Peritoneum (tissue), 1 donor: ENCODE measurements around a stretch of chr10.

DNA sequence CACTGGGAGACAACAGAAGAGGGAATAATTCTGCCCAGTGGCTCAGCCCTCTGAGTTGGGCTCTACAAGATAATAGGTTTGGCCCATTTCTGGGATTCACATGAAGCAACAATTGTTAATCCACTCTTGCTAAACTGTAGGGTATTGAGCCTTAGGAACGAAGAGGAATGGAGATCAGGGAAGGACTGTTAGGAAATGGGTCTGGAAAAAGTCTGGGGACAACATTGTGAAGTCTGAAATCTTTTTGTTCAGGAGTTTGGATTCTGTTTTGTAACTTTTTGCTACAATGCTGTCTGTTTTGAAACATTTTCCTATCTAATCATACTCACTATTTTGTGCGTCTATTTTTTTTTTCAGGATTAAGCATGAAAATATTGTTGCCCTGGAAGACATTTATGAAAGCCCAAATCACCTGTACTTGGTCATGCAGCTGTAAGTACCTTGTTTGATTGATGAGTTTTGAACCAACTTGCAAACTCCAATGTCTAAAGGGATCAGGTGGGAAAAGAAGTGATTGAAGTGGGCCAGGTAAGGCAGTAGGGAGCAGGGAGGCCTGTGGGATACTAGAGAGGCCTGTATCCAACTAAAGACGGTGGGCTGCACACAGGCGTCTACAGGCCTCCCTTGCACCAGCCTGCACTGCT, 317.2 kb downstream of the CAMK1D start:
- PRO-cap: no peak

- PRO-cap: no peak
Measured at GRCh38 chr10:12720362-12720770, 281.1 kb downstream of the CCDC3 start.

DNA sequence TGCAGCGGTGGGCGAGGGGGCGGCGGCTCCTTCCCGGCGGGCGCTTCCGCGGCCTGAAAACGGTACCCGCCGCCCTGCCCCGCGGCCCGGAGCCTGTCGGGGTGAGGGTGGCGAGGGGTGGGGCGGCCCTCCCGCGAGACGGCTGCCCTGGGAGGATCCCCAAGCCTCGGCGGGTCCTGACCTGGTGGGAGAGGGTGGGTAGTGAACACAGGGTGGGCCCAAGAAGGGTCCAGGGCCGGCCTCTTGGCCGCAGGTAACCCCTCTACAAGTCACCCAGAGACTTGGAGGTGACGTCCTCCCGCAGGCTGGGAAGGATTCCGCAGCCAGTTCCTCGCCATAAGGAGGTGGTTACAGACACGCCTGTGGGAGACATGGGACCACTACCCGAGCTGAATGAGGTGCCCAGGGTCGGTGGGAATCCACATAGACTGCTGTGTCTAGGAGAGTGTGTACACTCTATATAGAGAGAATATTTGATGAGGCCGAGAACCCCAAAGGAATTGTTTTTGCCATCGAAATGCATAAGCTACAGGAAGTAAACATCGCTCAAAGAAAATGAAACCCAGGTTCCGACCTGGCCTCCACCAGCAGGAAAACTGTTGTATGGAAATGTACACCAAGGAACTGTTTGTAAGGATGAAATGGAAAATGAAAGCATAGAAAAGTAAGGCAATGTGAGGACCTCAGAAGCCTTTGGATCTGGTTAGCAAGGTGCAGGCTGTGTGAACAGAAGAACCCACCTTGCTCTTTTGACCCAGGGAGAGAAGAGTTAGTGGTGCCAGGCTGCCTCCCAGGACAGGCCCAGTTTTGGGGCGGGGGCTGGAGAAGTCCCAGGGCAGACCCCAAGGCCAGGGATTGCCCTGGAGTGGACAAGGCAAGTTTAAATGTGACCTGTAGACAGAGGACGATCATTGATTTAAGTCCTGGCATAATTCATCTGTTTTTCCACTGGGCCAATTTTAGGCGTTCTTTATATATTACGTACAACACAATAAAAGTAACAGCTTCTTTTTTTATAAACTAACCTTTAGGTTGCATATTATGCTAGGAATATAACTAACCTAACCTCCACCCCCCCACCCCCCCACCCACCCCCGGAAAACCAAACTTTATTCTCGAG, 719 bp downstream of the OPTN start:
- PRO-cap: no peak

DNA sequence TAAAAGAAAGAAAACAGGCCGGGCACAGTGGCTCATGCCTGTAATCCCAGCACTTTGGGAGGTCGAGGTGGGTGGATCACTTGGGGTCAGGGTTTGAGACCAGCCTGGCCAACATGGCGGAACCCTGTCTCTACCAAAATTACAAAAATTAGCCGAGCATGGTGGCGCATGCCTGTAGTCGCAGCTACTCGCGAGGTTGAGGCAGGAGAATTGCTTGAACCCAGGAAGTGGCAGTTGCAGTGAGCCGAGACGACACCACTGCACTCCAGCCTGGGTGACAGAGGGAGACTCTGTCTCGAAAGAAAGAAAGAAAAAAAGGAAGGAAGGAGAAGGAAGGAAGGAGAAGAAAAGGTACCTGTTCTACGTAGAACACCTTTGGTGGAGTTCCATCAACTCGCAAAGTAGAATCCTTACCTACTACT, 24.4 kb upstream of the MCM10 start:
- PRO-cap: no peak

- PRO-cap: no peak
Measured at GRCh38 chr10:13317339-13318069, 17.6 kb upstream of the PHYH start.

- PRO-cap: no peak
Measured at GRCh38 chr10:13351411-13352089, 3.5 kb upstream of the SEPHS1 start.

GRCh38 chr10:13440194-13440746, 88.5 kb downstream of the BEND7 start:
- PRO-cap: no peak

DNA sequence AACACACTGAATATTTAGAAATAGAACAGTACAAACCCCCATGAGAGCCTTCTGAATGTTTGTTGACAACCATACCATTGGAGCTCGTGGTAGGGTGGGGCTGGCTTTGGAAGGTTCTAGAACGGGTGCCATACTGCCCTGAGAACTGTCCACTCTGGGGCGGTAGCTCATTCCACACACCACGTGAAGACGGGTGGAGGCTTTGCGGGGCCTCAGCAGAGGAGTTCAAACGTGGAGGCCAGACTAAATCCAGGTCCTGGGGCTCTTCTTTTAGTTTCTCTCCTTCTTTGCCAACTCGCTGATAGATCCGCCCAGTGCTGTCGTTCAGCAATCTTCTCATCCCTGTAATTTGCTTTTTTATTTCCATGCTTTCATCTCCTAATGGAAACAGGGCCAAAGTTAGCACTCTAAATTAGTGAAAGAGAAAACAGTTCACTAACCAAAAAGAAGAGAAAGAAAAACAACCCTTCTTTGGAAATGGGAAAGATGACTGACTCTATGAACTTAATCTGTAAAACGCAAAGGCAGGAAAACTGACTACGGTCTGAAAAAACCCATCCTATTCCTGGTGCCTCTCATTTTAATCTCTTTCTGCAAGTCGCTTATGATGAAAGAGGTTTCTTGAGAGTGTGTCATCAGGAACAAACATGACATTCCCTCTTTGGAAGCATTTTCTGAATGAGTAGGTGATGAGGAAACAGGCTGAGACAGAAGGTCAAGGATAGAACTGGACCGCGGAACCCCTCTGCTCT, 28.9 kb downstream of the BEND7 start:
- PRO-cap: no peak

DNA sequence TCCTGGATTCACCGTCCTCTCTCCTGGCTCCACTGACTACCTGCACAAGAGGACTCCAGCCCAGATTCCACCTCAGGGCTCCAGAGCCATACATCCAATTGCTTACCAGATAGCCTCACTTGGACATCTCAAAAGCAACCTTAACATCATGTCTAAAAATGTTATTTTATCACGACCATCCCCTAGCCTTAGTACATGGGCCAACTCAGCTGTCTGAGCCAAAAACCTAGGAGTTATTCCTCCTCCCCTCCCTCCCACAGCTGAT, 15.6 kb downstream of the BEND7 start:
- PRO-cap: no peak

- PRO-cap: no peak
Measured at GRCh38 chr10:13686227-13686729, 99.5 kb downstream of the PRPF18 start.

DNA sequence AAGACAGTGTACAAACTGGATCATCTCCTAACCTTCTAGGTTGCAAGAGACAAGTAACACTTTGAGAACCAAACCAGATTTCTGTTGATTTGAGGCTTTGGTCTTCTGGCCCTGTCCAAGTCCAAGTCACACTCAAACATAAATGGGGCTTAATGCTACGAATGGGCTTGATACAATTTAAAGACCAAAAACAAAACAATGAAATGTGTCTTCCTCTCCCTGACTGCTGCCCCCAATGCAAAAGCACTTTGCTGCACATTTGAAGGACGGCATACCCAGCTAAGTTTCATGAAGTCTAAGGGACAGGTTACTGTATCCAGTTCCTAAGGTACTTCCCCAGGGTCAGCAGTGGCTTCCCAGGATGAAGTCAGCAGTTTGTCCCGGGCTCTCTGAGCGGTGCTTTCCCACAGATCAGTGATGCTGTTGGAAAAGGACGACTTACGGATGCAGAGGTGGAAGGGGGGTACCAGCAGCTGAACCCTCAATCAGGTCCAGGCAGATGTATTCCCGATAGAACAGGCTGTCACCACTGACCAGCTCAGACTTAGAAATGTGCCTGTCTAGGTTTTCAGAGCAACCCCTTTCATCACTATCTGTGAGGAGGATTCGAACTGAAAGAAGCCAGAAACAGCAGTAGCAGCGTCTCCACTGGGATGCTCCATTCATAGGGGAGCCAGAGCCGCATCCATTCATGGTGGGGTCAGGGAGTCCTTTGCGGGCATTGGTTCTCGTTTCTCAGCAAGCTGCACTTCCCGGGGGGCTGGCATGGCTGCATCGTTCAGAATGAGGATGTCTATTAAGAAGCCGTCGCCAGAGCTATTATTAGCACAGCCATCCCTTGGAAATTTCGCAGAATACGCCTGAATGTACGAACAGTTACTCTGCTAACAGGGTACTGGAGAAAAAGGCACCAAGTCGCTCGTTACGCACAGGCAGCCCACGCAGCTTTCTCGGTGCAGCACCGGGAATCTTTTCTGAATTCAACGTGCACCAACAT, 303.6 kb downstream of the PRPF18 start:
- PRO-cap: no peak

DNA sequence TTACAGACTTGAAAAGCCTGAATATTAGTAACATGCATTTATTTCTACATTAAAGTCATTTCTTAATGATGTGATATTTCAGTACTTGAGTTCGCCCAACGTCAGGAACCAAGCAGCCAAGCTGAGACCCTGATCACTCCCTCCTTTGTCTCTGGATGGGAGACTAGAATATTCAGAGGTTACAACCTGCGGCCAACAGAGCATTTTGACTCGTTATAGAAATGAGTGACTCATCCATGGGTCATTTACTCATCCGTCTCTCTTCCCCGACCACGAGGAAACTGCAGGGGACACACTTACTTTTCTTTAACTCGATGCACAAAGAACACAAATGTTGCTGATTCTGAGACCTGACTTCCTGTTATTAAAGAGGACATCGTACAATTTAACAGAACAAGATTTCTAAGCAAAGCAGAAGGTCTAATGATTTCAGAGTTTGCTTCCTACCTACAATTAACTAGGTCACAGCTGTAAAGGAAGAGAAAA, 343.3 kb downstream of the FRMD4A start:
- PRO-cap: no peak

- PRO-cap: no peak
Measured at GRCh38 chr10:14009295-14010443, 321.1 kb downstream of the FRMD4A start.

- PRO-cap: no peak
Measured at GRCh38 chr10:14056809-14057221, 273.9 kb downstream of the FRMD4A start.

DNA sequence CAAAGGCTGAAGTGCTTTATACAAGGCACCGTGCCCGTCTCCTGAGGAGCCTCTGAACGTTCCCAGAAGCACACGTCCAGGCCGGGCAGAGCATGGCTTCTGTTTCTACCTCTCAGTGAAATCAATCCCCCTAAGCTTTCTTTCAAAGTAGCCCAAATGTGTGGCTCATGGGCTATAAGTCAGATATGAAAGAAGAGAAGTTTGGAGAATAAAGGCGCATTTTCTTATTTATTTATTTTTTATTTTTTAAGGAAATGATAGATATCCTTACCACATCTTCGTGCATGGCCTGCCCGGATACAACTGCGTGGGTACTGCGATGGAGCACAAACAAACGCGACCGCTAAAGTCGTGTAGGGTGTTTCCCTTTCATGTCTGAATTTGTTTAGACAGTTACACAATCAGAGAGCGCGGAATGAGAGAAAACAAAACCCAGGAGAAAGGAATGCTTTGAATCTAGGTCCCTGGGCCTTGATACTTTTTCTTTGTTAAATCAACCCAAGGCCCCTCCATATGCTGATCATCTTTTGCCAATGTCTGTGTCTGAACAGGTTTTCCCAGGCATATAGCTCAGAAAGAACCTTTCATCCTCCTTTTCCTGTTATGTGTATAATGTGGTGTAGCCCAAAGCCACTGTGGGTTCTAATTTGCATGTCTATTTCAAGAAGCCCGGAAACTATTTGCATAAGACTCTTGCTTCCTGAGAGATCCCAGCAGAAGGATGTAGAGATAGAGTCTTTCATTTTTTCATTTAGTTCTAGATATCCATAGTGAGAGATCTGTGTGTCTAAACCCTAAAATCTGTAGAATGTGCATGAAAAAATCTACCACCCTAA, 145.9 kb downstream of the FRMD4A start:
- PRO-cap: no peak

DNA sequence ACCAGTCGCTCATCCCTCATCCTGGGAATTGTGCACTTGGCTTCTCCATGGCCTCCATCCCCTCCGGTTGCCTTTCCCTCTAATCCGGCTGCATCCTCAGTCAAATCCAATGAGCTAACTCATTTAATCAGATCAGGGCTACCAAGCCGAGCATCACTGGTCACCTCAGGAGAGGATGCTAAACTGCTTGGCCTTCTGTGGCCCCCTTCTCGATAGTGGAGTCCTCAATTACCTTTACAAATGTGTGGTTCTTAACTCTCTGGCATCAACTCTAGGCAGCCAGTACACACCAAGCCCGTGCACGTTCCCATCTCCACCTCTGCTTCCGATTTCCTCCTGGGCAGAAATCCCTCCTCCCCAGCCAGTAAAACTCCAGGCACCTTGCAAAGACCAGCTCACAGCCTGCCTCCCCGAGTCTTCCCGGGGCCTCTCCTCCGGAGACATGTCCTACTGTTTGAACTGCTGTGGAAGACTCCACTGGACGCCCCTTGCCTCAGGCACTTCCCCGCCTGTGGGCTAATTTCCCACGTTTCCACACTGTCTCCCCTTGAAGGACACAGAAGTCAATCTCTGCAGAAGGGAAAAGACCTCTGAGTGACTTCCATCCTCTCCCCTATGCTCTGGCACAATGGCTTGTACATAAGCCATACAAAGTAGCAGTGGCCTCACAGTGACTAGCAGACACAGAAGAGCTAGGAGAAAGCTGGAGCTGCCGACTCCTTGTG, 210.6 kb upstream of the FRMD4A start:
- PRO-cap: no peak

DNA sequence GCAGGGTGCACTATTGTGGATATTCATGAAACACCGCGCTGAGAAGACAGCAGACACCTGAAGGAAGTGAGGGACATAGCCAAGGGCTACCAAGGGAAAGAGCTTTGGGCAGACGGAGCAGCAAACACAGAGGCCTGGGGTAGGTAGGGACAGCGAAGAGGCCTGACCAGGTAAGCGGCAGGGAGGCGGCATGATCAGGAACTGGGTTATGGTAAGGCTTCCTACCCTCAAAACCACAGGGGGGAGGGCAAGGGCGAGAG, 213.4 kb downstream of the FAM107B start:
- PRO-cap: no peak

DNA sequence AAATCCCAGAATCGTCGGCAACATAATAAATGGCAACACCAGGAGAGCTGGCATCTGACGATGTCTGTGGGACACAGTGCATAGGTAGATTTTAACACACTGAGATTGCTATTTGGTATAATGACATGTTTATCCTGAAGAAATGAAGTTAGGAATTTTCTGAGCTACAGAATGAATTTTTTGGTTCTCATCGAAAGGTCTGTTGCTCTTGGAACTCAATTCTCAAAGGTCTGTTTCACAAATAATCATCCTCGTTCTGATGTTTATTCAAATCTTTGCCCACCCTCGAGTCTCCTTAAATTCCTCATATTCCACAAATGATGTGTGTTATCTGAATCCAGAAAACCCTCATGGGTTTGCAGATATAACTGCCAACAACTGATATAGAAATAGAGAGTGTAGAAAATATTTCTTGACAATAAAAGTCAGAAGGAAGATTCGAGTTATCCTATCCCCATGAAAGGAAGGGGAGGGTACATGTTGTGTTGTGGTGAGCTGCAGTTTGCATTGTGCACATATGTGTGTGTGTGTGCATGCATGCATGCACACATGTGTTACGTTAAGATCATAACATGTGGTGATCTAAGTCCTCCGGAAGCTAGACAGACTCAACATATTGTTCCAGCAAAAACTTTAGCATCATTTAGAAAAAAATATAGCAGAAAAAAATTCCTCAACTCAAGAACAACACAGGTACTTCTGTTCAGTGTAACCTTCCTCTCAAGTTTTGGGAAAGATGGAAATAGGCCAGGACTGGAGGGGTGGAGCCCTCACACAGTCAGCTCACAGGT, 205.6 kb downstream of the FAM107B start:
- PRO-cap: no peak

- PRO-cap: no peak
Measured at GRCh38 chr10:14596641-14596945, 178.1 kb downstream of the FAM107B start.

- PRO-cap: no peak
Measured at GRCh38 chr10:14751904-14752335, 22.8 kb downstream of the FAM107B start.